GM23338 (cell line): ENCODE measurements around a stretch of chr10.

- PRO-cap = no peak
- RAMPAGE, long total RNA = no peak
Observed at GRCh38 chr10:1939034-1939708, 201.8 kb upstream of the ADARB2 start.

GRCh38 chr10:2873306-2873505, 194.1 kb upstream of the PFKP start:
- PRO-cap = no peak
- RAMPAGE, long total RNA = no peak

- PRO-cap = no peak
- RAMPAGE, long total RNA = no peak
Observed at GRCh38 chr10:2985621-2986288, 81.6 kb upstream of the PFKP start.

- PRO-cap = no peak
- RAMPAGE, long total RNA = no peak
Observed at GRCh38 chr10:3036068-3036518, 31.3 kb upstream of the PFKP start.

- PRO-cap = no peak
- RAMPAGE, long total RNA = no peak
Observed at GRCh38 chr10:3079455-3080270, 12.3 kb downstream of the PFKP start.

- PRO-cap = no peak
- RAMPAGE, long total RNA = no peak
Observed at GRCh38 chr10:3098969-3100008, 31.9 kb downstream of the PFKP start.

DNA sequence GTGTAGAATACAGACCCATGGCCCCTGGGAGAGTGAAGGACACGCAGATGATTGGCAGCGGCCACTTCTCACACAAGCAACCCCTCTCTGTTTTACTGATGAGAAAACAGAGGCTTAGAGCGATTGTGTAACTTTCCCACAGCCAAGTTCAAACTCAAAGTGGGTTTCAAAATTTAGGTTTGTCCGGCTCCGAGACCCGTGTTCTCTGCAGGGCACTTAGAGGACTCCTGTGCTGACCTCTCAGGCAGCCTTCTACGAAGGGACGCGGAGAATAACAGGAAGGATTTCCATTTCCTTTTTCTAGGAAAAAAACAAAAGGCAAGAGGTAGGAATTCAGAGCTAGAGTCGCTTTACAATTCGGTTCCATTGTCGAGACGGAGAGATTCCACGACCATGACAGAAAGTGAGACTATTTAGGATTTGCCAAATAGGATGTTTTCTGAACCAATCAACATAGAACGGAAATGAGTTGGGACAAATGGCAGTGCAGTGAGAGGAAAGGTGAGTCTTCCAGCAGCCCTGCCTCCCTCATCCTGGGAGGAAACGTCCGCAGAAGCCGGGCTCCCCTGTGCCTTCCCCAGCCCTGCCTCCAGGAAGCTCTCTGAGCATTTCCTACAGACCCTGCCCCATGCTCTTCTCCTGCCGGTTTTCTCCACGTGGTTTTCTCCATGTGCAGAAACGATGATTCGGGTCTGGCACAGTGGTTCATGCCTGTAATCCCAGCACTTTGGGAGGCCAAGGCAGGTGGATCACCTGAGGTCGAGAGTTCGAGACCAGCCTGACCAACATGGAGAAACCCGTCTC, 67.8 kb upstream of the PITRM1 start:
- PRO-cap = no peak
- RAMPAGE, long total RNA = no peak

DNA sequence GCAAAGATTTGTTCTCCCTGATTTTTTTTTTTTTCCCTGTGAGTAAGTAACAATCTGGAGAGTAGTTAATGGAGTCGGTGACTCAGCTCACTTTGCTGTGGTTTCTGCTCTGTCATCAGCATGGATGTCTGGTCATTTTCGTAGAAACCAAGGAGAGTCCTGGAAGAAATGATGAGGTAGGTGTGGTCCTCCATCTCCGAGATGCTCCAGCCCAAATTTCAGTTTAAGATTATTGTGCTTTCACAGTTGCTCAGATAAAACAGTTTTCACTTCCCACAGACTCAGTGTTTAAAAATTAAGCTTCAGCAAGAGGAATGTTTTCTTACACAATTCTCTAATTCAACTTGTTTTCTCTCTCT, 76.4 kb upstream of the PITRM1 start:
- PRO-cap = no peak
- RAMPAGE, long total RNA = no peak

GRCh38 chr10:3468071-3468799, 295.7 kb upstream of the PITRM1 start:
- PRO-cap = no peak
- RAMPAGE, long total RNA = no peak

DNA sequence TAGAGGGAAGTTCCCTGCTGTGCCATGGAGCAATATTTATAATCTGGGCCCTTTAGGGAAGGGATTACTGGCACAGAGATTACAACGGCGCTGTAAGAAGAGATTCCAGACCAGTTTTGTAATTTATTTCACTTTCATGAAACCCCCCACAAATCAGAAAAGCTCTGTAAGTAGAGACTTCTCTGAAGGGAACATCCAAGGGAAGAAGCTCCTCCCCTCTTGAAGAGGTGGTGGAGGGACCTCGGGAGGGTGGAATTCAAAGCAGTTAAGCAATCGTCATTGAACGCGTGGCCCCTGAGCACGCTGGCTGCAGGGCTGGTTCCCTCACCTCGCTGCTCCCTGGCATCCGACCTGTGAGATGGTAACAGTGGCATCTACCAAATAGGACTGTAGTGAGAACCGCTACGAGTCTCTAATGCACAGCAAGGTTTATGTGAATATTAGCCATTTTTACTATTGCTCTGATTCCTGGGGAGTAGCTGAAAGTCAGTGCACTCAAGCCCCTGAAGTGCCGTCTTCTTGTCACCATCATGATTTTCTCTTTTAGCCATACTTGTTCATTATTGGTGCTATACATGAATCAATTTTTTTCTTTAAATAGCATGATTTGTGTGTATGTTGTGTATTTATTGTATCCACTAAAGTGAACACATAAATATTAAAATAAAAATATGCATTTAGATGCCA, 113.3 kb downstream of the KLF6 start:
- PRO-cap = unidirectional peak, minus-strand start at position 409 of the sequence
- RAMPAGE, long total RNA = no peak

DNA sequence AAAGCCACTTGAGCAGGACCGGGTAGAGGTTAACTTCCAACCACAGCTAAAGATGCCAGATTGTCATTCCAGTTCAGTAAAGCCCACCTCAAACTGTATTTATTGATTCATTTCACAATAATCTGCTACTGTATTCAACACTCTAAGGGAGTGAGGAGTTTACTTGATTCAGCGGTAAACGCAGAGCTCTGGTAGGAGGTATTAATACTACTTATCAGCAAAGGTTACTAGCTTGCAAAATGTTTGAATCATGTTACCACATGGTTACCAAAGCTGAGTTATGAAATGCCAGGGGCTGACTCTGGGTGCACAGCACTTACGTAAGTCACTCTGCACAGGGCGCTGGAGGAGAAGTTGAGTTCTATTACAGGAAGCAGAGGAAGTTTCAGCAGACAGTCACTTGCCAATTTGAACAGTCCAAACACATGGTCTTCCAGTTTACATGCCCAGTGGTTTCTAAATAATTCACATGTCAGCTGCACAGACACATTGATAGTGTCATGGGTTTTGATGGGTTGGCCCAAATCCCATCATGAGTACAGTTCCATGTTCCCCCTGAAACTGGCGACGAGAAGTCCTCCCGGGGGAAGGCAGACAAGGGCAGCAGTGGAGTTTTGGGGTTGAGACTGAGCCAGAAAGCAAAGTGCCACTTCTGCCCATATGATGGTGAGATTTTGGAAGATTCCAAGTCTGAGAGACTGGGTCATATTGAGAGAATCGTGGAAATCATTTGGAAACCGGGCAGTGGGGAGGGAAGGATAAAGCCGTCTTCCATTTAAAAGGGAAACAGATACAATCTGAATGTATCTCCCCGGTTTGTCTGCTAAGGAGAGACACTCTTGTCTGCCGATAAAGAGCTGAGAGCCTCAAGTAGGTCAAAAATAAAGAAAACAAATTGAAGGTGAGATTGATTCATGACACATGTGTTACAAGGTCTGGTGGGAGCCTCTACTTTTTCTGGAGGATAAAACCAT, 64.3 kb downstream of the KLF6 start:
- PRO-cap = no peak
- RAMPAGE, long total RNA = no peak

- PRO-cap = no peak
- RAMPAGE, long total RNA = no peak
Observed at GRCh38 chr10:3779660-3780616, 5.1 kb downstream of the KLF6 start.

- PRO-cap = no peak
- RAMPAGE, long total RNA = no peak
Observed at GRCh38 chr10:3781455-3781568, 3.7 kb downstream of the KLF6 start.

GRCh38 chr10:3852211-3852883, 67.3 kb upstream of the KLF6 start:
- PRO-cap = no peak
- RAMPAGE, long total RNA = no peak

- PRO-cap = no peak
- RAMPAGE, long total RNA = no peak
Observed at GRCh38 chr10:3969970-3970356, 185.0 kb upstream of the KLF6 start.

DNA sequence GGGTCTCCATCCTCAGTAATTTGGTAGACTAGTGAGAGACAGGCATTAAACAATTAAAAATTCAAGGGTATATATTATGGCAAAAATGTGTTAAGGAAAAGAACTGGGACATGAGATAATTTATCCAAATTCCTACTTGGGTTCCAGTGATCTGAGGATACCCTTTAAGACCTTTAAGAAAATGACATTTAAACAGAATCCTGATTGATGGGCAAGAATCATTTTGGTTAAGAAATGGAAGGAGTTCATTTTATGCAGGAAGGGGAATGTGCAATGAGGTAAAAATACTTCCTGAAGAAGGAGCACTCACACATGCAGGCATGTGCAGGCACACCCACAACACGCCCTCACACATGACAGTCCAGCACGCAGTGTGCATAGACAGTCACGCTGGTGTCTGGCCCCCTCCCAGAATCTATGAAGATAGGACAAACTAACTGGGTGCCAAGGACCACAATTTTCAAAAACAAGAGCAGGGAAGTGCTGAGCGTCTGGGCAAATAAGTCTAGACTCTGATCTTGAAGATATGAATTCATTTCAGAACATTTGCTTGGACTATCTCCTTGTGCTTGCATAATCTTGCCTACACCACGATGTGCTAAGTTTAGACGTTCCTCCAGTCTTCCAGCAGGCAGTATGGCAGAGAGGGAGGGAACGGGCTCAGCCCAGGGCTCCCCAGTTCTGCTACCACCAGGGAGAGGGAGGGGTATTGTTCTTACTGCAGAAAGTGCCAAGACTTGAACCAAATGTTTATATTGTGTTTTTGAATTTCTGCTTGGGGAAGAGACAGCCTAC, 276.4 kb upstream of the KLF6 start:
- PRO-cap = no peak
- RAMPAGE, long total RNA = no peak

GRCh38 chr10:4067262-4068259, 282.6 kb upstream of the KLF6 start:
- PRO-cap = no peak
- RAMPAGE, long total RNA = no peak

- PRO-cap = no peak
- RAMPAGE, long total RNA = no peak
Observed at GRCh38 chr10:4130495-4131243, 345.7 kb upstream of the KLF6 start.

DNA sequence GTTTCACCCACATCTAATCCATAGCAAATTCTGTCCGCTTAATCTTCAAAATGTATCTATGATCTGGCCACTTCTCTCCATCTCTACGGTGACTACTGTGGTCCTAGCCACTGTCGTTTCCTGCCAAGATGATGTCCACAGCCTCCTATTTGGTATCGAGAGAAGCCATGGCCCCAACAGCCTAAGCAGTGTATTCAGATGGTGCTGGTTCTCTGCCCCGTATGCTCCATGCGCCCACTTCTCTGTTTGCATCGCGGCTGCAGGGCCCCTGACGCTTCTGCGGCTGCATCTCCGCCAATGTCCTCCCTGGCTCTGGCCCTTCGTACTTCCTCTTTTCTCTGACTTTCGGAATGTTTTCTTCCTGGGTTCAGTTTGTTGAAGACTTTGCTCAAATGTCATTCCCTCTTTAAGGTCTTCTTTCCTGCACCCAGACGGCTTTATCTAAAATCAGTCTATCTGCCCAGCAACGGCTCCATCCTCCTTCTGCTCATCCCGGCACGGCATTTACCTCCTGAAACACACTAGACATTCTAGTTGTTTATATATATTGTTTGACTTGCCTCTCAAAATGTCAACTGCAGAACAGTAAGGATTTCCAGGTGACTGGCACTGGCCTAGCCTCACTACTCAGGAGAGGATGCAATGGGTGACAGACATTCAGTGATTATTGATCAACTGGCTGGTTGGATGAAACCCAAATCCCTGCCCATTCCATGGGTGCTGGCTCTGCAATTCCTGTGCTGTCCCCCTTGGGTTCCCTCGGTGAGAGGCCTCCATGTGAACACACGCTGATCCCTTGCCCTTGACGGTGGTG, 421.5 kb upstream of the KLF6 start:
- PRO-cap = no peak
- RAMPAGE, long total RNA = no peak

- PRO-cap = no peak
- RAMPAGE, long total RNA = no peak
Observed at GRCh38 chr10:4246719-4247531, 461.9 kb upstream of the KLF6 start.